ENCODE measurements around the genes MBLAC2 and LYSMD3.

DNA sequence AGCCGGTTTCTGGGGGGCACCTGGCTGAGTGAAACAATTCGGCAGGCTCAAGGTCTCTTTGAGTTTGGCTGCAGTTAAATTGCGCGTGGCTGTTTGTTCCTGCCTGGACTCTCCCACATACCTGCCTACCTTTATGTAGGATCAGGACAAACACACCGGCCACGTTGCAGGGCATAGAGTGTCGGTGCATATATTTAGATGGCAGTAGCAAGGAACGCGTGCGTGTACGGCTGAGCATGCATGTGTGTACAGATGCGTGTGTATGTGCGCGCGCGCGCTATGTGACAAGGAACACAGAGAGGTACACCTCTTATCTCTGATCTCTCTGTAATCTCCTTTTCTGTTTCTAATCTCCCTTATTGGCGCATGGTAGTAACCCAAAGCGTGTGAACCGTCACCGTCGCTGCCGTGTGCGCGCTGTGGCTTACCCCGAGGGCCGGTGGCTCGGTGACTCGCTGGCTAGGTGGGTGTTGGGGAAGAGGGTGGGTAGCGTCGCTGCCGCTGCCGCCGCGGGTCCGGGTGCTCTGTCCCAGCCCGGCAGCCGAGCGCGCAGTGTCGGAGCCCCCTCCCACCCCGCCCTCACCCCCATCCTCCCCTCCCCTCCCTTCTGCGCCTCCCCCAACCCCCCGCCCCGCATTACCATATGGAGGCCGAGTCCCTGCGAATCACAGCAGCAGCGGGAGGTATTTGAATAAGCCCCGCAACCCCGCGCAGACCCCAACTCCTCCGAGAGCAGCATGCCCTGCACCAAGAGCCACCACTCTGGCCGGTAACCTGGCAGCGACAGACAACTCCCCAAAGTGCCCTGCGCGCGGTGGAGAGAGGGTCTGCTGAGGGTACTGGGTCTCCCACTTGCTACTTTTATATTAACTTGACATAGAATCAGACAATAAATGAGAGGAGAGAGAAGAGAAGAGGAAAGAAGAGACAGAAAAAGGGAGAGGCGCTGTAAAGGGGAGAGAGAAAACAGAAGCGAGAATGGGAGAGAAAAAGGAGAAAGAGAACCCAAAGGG is 204.8 kb downstream of the MEF2C start:
- RRBS: 97% methylated on average over 10 of the region's 59 CpGs

DNA sequence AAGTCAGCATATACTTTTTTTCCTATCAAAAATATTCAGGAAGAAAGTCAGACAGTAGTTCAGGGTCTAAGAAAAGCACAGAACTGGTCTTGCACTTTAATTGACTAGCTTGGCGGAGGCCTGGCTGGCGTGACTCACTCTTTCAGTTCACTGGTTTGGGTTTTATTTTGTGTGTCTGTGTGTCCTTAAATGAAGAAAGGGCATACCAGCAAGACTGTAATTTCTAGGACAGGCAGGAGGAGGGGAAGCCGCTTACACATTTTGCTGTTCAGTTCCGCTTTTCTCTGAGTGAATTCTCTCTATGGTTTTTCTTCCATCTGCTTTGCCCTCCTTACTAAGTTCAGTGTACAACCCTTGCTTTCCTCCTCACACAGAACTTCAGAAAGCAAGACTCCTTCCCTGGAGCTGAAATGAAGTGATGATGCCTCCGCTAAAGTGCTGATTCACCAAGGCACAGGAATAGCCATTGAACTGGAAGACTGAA is 150.8 kb downstream of the MEF2C start:
- RRBS: no CpG with 5 or more reads among the region's 5 CpGs

GRCh38 chr5:88778602-88779054 is 104.4 kb downstream of the MEF2C start:
- RRBS: no CpG with 5 or more reads among the region's 4 CpGs

- RRBS: no CpG with 5 or more reads among the region's 4 CpGs
Measured at GRCh38 chr5:88876002-88876519, 6.9 kb downstream of the MEF2C start.

DNA sequence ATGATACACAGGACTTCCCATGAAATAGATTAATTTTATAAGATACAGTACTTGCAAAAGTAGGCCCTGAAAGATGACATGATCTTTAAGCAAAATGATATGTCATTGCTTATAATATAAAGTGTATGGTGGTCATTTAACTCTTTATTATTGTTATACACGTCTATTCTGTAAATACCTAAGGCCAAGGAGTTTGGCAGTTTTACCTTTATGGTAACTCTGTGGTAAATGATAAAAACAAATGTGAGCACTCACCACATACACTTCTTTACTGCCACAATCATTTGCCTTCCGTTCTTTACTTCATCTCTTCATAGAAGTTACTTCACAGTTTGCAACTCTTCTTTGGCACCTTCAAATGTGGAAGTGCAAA is 4.2 kb upstream of the MEF2C start:
- RRBS: no CpG with 5 or more reads among the region's 2 CpGs

DNA sequence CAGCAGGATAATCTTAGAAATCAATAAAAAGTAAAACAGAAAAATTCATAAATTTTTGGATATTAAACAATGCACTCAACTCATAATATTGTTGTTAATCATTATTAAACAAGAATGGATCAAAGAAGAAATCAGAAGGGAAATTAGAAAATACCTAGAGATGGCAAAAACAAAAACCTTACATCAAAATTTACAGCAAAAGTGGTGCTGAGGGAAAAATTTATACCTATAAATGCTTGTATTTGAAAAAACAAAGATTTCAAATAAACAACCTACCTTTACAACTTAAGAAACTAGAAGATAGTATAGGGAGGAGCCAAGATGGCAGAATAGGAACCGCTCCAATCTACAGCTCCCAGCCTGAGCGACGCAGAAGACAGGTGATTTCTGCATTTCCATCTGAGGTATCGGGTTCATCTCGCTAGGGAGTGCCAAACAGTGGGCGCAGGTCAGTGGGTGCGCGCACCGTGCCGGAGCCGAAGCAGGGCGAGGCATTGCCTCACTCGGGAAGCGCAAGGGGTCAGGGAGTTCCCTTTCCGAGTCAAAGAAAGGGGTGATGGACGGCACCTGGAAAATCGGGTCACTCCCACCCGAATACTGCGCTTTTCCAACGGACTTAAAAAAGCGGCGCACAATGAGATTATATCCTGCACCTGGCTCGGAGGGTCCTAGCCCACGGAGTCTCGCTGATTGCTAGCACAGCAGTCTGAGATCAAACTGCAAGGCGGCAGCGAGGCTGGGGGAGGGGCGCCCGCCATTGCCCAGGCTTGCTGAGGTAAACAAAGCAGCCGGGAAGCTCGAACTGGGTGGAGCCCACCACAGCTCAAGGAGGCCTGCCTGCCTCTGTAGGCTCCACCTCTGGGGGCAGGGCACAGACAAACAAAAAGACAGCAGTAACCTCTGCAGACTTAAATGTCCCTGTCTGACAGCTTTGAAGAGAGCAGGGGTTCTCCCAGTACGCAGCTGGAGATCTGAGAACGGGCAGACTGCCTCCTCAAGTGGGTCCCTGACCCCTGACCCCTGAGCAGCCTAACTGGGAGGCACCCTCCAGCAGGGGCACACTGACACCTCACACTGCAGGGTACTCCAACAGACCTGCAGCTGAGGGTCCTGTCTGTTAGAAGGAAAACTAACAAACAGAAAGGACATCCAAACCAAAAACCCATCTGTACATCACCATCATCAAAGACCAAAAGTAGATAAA is 201.1 kb downstream of the CETN3 start:
- RRBS: no CpG with 5 or more reads among the region's 33 CpGs

GRCh38 chr5:90473716-90474798 is at the start of gene MBLAC2:
Gene MBLAC2 (minus strand): TSS chr5:90474771.
- RRBS: 2% methylated on average over 20 of the region's 99 CpGs

GRCh38 chr5:90528939-90529652 is at the start of gene LYSMD3:
Gene LYSMD3 (minus strand): TSS chr5:90529584.
- RRBS: 1% methylated on average over 23 of the region's 48 CpGs

- RRBS: no CpG with 5 or more reads among the region's 5 CpGs
Measured at GRCh38 chr5:90642432-90642835, 83.8 kb downstream of the ADGRV1 start.

- RRBS: no CpG with 5 or more reads among the region's 3 CpGs
Measured at GRCh38 chr5:90872862-90873514, 314.4 kb downstream of the ADGRV1 start.

- RRBS: no CpG with 5 or more reads among the region's 3 CpGs
Measured at GRCh38 chr5:90917837-90918358, 359.3 kb downstream of the ADGRV1 start.

DNA sequence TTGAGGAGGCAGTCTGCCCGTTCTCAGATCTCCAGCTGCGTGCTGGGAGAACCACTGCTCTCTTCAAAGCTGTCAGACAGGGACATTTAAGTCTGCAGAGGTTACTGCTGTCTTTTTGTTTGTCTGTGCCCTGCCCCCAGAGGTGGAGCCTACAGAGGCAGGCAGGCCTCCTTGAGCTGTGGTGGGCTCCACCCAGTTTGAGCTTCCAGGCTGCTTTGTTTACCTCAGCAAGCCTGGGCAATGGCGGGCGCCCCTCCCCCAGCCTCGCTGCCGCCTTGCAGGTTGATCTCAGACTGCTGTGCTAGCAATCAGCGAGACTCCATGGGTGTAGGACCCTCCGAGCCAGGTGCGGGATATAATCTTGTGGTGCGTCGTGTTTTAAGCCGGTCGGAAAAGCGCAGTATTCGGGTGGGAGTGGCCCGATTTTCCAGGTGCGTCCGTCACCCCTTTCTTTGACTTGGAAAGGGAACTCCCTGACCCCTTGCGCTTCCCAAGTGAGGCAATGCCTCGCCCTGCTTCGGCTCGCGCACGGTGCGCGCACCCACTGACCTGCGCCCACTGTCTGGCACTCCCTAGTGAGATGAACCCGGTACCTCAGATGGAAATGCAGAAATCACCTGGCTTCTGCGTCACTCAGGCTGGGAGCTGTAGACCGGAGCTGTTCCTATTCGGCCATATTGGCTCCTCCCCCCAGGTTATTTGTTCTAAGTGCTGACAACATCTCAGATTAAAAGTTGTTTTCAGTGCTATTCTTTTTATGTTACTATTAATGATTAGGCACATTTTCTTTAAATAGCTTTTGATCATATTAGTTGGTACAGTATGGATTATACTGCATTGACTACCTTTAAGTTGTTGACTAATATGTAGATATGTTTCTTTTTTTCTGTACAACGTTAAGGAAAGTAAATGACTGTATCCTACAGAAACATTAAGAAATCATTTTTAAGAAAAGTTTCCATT is 370.7 kb downstream of the ADGRV1 start:
- RRBS: no CpG with 5 or more reads among the region's 32 CpGs

GRCh38 chr5:91058416-91059142 is 324.5 kb downstream of the ARRDC3 start:
- RRBS: no CpG with 5 or more reads among the region's 6 CpGs

- RRBS: no CpG with 5 or more reads among the region's 4 CpGs
Measured at GRCh38 chr5:91125212-91125805, 257.8 kb downstream of the ARRDC3 start.

GRCh38 chr5:91182666-91183277 is 200.3 kb downstream of the ARRDC3 start:
- RRBS: no CpG with 5 or more reads among the region's 8 CpGs

DNA sequence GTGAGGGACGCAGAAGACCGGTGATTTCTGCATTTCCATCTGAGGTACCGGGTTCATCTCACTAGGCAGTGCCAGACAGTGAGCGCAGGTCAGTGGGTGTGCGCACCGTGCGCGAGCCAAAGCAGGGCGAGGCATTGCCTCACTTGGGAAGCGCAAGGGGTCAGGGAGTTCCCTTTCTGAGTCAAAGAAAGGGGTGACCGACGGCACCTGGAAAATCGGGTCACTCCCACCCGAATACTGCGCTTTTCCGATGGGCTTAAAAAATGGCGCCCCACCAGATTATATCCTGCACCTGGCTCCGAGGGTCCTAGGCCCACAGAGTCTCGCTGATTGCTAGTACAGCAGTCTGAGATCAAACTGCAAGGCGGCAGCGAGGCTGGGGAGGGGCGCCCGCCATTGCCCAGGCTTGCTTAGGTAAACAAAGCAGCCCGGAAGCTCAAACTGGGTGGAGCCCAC is 369.8 kb upstream of the NR2F1 start:
- RRBS: no CpG with 5 or more reads among the region's 24 CpGs

GRCh38 chr5:93579401-93580401 is 3.3 kb upstream of the NR2F1 start:
- RRBS: 62% methylated on average over 23 of the region's 90 CpGs

GRCh38 chr5:93581934-93582465 is 1.0 kb upstream of the NR2F1 start:
- RRBS: no CpG with 5 or more reads among the region's 8 CpGs

DNA sequence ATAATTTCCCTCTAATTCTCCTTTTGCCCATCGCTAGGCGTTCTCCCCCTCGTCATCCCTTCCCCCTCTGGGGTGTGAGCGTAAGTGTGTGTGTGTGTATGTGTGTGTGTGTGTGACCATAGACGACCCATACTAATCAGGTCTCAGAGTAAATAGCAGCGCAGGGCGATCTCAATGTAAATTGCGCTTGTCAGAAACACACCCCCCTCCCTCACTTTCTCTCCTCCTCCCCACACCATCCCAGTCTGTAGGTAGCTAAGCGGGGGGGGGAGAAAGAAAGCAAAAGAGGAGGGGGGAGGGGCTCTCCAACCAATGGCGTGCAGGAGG is 371 bp upstream of the NR2F1 start:
- RRBS: no CpG with 5 or more reads among the region's 10 CpGs

- RRBS: no CpG with 5 or more reads among the region's 9 CpGs
Measured at GRCh38 chr5:93607265-93607754, 24.3 kb downstream of the NR2F1 start.